Heart right ventricle (tissue), 2 donors: ENCODE measurements around a stretch of chr2.

DNA sequence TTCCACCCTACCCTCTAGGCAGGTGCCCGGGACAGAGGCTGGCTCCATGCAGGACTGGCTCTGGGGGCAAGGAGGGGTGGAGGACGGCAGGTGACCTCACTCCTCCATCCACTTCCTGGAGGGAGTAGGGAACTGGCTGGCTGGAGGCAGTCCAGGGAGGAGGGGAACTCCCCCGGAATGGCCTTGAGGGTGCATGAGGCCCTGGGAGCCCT is 2.2 kb downstream of the NEURL3 start:
- PRO-cap, 2 experiments, result no peak in any of the 2 experiments

DNA sequence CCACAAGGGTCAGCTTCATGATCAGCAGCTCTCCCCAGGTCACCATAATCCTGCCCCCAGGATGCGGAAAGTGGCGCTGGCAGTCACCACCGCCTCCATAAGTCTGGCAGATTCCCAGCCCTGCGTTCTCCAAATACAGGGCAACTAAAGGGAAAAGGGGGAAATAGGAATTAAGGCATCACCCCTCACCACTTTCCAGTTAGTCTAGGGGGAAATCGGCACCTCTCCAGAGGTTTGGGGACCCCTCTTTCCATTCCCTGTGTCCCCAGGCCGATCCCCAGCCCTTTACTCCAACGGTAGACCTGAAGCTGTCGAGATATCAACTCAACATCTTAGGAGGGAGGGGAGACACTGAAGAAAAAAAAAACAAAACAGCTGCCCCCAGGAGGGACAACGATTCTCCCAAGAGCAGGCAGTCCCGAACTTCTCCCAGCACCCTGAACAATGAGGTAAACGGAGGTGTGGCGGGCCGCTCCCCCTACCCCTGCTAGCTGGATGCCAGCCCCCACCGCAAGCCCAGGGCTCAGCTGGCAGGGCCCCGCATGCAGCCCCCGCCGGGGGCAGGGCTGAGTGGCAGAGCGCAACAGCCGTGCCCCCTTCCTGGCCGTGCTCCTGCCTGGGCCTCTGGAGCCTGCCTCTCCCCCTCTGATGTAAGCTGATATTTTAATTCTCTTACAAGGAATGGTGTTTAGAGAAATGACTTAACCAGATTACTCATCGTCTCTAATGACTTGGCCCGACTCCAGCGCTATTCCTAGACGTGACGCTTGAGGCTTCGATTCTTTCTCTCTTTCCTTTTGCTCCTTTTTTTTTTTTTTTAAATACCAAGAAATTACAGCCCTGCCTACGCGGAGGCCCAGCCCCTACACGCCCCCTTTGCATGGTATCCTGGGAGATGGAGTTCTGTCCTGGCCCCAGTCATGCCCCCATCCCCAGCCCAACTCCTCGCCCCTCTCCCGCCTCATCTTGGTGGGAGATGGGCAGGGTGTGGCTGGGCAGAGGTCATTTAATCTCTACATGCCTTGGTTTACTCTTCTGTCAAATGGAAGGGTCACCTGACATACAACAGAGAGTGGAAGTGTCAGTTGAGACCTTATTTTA is 4.7 kb upstream of the ARID5A start:
- PRO-cap, 2 experiments, result peak in 2 of 2 experiments; most common plus-strand start position 917 of the sequence (in 1); most common minus-strand start position 626 of the sequence (in 2)

GRCh38 chr2:96549768-96550556 is 13.4 kb downstream of the ARID5A start:
- PRO-cap, 2 experiments, result no peak in any of the 2 experiments

DNA sequence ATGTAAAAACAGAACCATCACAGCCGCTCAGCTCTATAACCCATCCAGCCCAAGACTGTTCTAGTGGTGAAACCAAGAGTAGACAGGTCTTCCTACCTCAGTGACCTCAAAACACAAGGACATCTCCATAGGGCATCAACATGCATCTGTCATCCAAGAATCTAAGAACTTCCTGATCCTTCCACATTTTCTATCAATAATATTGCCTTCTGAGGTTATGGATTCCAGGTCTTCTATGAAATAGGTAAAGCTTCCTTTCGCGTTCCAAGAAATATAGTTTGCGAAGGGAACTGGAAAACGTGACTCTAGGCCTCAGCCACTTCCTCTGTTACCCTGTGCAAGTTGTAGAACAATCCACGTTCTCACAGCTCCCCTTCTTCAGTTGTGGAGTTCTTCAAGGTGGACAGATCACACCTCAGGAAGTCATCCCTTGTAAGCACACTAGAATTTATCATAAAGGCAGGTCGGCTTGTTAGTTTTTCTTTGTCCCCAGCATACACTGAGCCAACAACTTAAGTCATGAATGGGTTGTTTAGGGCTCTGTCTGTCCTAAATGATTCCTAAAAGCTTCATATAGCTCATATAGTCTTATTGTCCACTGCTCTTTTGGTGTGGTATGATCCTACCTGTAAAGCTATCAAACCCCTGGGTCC is 44.8 kb downstream of the KANSL3 start:
- PRO-cap, 2 experiments, result no peak in any of the 2 experiments

DNA sequence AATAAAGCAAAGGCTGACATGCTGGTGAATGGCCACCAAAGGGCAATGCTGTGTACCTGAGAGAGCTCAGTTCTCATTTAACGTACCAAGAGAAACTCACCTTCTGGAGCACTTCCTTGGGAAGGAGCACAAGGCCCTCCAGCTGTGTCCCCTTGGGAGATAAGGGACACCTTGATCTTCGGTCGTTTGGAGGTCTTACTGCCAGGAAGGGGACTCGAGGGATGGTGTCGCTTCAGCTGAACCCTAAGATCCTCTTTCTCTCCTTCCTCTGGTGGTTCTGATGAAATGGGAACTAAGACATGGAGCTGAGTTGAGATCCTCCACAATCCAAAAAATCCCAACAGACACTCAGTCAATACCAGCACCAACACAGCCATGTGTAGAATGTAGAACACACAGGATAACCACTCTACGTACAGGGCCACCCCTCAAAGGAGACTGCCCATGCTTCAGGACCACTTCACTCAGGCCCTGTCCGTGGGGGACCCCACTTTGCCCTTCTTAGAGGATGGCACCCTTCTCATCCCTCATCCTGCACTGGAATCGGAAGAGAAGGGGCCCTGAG is 32.8 kb downstream of the KANSL3 start:
- PRO-cap, 2 experiments, result no peak in any of the 2 experiments

DNA sequence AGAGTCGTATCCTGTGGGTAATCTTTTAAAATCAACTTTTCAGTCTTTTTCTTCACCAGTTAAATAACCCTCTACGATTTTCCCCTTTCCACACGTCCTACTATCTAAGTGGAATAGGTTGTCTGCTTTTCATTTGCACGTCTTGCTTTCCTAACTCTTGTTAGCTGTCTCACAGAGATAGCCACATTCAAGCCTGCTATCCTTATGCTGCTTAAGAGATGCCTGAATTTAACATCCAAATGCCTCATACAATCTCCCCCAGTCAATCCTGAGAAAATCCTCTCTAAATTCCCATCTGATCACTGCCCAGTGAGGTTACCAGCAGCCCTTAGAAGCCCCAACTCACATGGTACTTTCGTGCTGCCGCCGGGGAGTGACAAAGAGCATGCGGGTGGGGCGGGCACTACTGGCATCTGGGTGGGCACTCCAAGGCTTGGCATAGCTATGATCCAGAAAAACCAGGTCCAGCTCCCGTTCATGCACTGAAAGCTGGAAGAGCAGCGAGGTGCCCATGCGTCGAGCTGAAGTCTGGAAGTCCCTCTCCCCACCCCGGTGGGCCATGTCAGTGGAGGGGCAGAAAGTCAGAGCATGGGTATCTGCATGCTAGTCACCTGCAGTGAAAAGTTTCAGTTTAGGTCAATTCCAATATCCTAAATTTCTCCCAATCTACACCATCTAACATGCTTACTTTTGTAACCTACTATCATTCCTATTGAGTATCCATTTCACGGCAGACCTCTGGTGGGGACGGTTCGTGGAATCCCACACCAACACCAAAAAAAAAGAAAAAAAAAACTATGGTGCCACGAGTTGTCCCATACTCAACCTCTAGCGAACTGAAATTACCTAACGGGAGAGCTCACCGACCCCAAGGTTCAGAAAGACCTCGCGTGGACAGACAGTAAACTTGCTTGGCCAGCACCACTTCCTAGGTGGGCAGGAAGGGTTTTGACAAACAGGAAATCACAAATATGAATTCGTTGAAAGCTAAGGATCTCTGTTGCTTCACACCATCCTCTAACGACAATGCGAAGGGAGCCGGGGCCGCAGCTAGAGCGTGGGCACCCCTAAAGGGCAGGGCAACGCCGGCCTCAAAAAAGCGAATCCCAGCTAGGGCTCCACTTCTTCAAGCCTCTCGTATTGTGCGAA is 1.2 kb downstream of the KANSL3 start:
- PRO-cap, 2 experiments, result peak in 1 of 2 experiments; most common plus-strand start position 439 of the sequence (in 1); most common minus-strand start position 330 of the sequence (in 1)

DNA sequence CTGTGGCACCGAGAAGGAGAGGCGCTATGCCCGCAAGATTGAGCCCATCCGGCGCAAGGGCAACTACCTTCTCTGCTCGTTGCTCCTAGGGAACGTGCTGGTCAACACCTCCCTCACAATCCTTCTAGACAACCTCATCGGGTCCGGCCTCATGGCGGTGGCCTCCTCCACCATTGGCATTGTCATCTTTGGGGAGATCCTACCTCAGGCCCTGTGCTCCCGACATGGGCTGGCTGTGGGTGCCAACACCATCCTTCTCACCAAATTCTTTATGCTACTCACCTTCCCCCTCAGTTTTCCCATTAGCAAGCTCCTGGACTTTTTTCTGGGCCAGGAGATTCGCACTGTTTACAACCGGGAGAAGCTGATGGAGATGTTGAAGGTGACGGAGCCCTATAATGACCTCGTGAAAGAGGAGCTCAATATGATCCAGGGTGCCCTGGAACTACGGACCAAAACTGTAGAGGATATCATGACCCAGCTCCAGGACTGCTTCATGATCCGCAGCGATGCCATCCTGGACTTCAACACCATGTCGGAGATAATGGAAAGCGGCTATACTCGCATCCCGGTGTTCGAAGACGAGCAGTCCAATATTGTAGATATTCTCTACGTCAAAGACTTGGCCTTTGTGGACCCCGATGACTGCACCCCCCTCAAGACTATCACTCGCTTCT is 1.1 kb downstream of the CNNM4 start:
- PRO-cap, 2 experiments, result no peak in any of the 2 experiments

GRCh38 chr2:96766522-96766777 is 5.7 kb downstream of the CNNM4 start:
- PRO-cap, 2 experiments, result no peak in any of the 2 experiments

DNA sequence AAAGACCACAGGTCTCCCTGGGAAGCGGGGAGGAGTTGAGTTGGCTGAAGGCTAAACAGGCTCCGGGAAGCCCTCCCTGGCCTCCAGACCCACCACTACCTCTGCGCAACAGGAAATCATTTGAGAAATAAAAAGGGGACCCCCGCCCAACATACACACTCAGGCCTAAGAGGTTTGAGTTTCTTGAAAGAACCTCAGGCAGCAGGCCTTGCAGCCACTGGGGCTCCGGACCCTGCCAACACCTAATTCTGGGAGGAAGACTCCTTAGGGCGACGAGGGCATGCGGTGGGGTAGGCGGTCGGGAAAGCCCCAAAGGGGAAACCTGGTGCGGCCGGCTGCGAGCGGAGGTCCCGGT is 1.8 kb downstream of the SEMA4C start:
- PRO-cap, 2 experiments, result no peak in any of the 2 experiments

GRCh38 chr2:96870615-96871414 is 935 bp upstream of the SEMA4C start:
- PRO-cap, 2 experiments, result peak in 2 of 2 experiments; most common plus-strand start chr2:96870884 (in 2); most common minus-strand start chr2:96870828 (in 2)

- PRO-cap, 2 experiments, result peak in 1 of 2 experiments; most common plus-strand start chr2:96914065 (in 1); most common minus-strand start chr2:96913910 (in 1)
Observed at GRCh38 chr2:96913824-96914360, 44.0 kb upstream of the SEMA4C start.

DNA sequence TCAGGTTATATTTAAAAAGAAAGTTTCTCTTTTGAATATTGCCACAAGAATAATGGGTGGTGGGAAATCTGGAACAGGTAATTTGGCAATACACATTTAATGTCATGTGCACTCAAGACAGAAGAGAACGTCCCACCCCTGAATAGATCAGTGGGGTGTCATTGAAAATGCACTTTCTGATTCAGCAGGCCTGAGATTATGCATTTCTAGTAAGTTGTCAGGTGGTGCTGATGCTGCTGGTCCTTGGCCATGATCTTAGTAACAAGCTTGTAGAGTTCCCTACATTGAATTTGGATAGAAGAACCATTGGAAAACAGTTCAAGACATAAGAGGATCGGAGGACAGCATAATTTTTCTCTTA is 70.6 kb downstream of the ANKRD36 start:
- PRO-cap, 2 experiments, result no peak in any of the 2 experiments

- PRO-cap, 2 experiments, result no peak in any of the 2 experiments
Observed at GRCh38 chr2:97302925-97303216, 189.9 kb downstream of the ANKRD36 start.

GRCh38 chr2:97757080-97757538 is 43.7 kb downstream of the ZAP70 start:
- PRO-cap, 2 experiments, result no peak in any of the 2 experiments

GRCh38 chr2:97786906-97787822 is 73.8 kb downstream of the ZAP70 start:
- PRO-cap, 2 experiments, result no peak in any of the 2 experiments

DNA sequence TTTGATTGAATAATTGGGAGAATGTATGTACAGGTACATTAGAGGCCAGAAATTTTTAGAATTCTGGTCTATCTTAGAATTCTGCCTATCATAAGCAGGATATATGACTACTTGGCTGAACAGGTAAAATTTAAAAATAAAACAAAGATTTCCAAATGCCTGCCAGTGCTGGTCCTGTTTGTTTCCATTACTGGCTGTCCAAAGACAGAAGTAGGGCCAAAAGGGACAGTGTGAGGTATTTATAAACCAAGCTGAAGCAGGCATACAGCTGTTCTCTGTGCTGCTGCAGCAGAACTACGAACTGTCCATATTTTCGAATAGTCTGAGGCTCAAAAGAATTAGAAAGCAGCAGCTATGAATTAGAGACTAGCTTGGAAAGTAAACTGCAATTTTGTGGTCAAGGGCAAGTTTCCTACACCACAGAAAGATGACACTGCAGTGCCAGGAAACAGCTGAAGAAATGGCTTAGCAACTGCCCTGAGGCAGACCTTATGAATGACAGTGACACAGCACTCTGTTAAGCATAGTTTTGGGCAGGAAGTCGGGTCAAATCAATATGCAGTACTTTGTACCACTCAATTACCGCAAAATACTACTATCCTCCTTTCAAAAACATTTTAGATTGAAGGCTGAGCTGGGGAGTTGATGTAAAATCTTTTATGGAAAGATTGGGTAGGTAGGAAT is 125.4 kb downstream of the TMEM131 start:
- PRO-cap, 2 experiments, result peak in 2 of 2 experiments; most common plus-strand start position 238 of the sequence (in 1); most common minus-strand start position 212 of the sequence (in 1)

DNA sequence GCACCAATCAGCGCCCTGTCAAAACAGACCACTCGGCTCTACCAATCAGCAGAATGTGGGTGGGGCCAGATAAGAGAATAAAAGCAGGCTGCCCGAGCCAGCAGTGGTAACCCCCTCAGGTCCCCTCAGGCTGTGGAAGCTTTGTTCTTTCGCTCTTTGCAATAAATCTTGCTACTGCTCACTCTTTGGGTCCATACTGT is 52.7 kb downstream of the VWA3B start:
- PRO-cap, 2 experiments, result no peak in any of the 2 experiments

GRCh38 chr2:98277444-98277855 is 68.8 kb upstream of the CNGA3 start:
- PRO-cap, 2 experiments, result no peak in any of the 2 experiments

GRCh38 chr2:98294145-98294779 is 52.0 kb upstream of the CNGA3 start:
- PRO-cap, 2 experiments, result no peak in any of the 2 experiments

DNA sequence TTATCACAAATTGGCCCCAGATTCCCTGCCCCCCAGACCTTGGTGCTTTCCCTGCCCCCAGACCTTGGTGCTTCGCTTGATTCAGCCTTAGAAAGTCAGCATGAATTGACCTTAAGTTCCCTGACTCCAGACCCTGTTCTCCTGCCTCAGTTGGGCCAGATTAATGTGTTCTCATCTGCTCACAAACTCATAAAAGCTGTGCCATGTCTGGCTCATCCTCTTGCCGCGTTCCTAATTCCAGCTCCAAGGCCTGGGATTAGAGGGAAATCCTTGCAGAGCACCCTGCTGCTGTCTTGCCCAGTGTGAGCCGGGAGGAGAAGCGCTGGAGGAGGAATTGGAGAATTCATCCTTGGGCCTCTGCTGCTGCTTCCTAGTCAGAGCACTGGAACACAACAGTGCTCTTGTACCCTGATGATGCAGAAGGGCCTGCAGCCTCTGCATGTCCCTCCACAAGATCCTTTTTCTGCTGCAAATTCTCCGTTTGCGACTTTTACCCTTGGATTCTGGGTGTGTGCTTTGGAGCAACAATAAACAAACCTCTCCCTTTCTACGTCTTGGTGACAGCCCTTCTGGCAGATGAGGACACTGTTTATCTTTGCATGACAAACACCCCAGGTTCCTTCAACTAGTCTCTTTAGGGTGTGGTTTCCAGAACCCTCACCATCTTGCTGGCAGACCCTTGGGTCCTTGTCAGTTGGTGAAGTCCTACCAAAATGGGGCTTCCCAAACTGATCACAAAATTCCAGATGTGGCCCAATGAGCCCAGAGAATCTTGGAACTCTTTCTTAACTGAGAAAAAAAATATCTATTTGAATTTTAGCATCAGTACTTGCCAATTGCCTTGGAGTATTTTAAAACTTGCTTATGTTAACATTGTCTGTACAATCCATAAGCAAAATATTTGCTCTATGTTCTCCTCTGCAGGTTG is 46.8 kb upstream of the CNGA3 start:
- PRO-cap, 2 experiments, result no peak in any of the 2 experiments